Kidney epithelial cell (primary cell): ENCODE results near the genes PFKFB3 and PRKCQ.

GRCh38 chr10:6162932-6163333 is 39.8 kb upstream of the PFKFB3 start:
- RAMPAGE, long total RNA = no peak
- RRBS = no CpG with 5 or more reads among the region's 7 CpGs

DNA sequence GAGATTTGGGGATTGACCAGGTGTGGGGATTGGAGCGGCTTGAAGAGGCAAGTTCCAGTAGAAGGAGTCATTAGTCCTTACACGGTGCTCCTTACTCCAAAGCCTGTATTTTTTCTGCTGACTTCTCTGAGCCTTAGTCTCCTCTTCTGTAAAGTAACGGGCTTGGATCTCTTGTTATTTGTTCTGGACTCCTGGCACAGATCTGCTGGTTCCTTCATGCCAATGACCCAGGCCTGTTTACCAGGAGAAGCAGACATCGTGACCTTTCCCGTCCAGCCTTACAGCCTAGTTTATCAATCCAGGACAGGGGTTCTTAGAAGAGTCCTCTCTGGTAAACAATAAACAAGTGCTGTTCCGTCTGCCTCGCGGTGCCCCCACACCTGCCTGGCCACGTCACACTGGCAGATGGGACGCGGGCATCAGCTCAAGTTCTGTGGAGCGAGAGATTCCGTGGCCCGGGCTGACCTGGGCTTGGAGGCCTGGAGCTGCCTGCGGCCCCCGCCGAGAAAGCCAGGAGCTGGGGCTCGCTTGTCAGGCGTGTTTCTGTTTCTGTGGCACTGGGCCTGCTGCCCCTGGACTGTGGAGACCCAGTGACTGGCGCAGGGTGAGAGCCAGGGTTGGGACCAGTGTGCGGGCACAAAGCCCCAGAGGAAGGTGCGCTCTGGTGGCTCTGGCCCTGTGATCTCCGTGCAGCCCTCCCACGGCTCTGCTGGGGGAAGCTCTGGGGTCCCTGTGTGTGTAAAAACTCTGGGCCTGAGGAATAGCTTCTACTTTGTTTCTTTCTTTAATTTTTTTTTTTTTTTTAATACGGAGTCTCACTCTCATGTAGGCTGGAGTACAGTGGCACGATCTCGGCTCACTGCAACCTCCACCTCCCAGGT is 28.5 kb upstream of the PFKFB3 start:
- RAMPAGE, long total RNA = no peak
- RRBS = no CpG with 5 or more reads among the region's 27 CpGs

GRCh38 chr10:6202559-6203465 is at the start of gene PFKFB3:
TSS of gene PFKFB3 (plus strand) at chr10:6202932.
- RAMPAGE, long total RNA = start-site peak on the plus strand at chr10:6202930-6202936, 147 and 198 reads in 2 replicates
- RRBS = 1% methylated on average over 58 of the region's 104 CpGs

- RAMPAGE, long total RNA = no peak
- RRBS = no CpG with 5 or more reads among the region's 15 CpGs
These were observed 44.1 kb downstream of the PFKFB3 start for GRCh38 chr10:6246736-6247308.

DNA sequence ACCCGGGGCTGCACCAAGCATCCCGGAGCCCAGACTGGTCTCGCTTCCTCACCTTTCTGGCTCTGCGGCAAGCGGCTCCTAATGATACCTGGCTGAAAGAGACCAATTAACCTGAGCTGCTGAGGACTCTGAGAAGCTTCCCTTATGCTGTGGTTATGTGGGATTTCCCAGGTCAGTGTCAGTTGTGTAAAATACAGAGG is 51.5 kb downstream of the PFKFB3 start:
- RAMPAGE, long total RNA = no peak
- RRBS = no CpG with 5 or more reads among the region's 5 CpGs

DNA sequence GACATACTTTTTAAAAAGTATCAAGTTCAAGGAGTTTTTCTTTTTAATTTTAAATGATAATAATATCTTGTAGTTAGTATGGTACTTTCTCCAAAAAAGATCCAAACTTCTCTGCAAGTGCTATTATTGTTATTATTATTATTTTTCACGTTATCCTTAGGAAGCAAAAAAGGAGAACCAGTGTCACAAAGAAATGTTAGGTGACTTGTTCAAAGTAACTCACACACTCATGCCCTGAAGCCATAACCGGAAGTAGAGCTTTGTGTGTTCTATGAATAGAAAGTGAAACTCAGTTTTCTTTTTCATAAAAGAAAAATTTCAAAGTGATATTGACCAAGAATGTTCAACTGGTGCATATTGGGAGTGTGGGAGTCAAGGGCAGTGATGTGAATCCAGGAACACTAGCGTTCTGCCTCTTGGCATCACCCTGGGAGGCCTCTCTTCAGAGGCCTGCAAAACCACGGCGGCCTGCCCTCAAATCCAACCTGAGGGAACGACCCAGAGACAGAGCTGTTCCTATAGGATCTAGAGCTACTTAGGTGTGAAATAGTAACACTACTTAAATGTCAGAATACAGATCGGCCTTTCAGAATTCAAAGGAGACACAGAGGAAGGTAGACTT is 106.1 kb downstream of the PRKCQ start:
- RAMPAGE, long total RNA = no peak
- RRBS = no CpG with 5 or more reads among the region's 7 CpGs

- RAMPAGE, long total RNA = start-site peak on the minus strand at chr10:6580248-6580278, 61 and 40 reads in 2 replicates
- RRBS = under 1% methylated on average over 67 of the region's 98 CpGs
These were observed at the start of gene PRKCQ for GRCh38 chr10:6579934-6581214. TSS of gene PRKCQ (minus strand) at chr10:6580276.

DNA sequence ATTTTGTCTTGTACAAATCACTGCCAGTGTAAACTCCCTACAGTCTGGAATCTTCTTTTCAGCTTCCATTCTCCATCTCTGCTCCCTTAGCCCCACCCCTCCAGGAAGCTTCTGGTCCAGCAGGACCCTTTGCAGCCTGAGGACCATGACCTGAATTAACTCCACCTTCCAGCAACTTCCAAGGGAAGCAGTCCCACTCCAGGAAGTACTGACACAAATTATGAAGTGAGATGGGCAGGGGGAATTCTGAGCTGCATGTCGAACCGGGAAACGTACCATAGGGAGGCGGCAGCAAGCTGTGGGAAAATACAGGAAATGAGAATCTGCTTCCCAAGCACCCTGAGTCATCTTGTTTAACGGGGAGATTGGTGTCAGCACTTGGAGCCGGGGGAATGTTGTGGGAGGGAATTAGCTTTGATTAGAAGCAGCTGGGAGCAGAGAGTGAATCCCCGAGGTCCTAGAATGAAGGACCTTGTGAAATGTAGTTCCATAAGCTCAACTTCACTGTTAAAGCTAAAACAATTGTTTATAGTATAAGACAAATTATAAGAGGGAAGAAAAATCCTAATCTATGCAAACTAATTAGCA is 141.3 kb upstream of the PRKCQ start:
- RAMPAGE, long total RNA = no peak
- RRBS = no CpG with 5 or more reads among the region's 7 CpGs

DNA sequence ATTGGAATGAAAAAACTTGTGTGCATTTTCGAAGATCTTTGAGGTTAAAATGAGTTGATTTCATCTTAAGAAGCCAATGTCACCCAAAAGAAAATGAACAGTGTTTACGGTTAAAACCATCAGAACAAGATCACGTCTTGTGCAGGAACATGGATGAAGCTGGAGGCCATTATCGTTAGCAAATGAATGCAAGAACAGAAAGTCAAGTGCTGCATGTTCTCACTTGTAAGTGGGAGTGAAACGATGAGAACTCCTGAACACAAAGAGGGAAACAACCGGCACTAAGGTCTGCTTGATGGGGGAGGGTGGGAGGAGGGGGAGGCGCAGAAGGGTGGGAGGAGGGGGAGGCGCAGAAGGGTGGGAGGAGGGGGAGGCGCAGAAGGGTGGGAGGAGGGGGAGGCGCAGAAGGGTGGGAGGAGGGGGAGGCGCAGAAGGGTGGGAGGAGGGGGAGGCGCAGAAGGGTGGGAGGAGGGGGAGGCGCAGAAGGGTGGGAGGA is 214.8 kb upstream of the PRKCQ start:
- RAMPAGE, long total RNA = no peak
- RRBS = no CpG with 5 or more reads among the region's 13 CpGs

GRCh38 chr10:7171928-7172339 is 238.9 kb downstream of the SFMBT2 start:
- RAMPAGE, long total RNA = no peak
- RRBS = 94% methylated on average over 24 of the region's 32 CpGs

GRCh38 chr10:7401671-7402095 is 9.2 kb downstream of the SFMBT2 start:
- RAMPAGE, long total RNA = no peak
- RRBS = no CpG with 5 or more reads among the region's 8 CpGs

DNA sequence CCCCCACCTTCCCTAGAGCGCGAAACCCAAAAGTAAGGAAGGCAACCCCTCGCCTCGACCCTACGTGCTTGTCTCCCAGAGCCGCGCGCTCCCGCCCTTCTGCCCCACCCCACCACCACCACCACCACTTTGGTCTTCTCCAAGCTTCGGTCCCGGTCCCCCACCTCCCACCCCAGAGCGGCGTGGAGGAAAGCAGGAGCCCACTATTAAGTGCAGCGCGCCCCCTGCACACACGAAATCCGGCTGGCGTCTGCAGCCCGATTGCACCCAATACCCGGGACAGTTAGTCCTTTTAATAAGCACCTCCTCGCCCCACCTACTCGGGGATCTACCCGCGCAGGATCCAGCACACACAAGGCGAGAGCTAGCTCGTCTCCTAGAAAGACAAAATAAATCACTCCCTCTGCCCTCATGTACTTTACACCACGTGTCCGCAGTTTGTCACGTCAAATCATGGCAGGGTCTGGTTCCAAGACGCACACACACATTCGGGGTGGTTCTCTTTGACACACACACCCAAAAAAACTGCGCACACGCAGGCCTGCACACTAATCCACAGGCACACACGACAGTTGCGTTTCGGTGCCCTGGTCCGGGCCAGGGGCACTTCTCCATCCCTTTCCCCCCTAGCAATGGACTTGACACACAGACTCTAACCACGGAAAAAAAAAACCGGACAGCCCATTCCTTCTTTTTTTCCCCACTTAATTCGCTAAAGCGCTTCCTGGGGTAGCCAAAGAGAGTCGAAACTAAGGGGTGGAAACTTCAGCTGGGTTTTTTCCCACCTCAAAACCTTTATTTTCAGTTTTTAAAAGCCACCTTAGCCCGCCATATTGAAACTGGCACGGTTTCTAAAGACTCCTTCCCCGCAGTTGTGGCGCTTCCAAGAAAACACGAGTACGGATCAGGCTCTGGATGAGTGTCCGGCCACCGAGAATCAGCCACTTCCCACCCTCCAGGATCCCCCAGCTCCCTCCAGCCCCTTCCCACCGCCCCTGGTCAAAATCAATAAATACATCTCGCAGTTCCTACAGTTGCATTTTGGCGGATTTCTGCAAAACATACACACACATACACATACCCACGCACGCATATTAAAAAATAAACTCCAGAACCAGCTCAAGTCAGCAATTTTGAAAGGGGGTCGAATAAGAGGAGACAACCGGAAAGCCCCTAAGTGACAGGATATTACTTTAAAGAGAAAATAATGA is 1.4 kb downstream of the SFMBT2 start:
- RAMPAGE, long total RNA = no peak
- RRBS = 2% methylated on average over 13 of the region's 57 CpGs

- RAMPAGE, long total RNA = no peak
- RRBS = 98% methylated on average over 4 of the region's 17 CpGs
These were observed 89.5 kb upstream of the GATA3 start for GRCh38 chr10:7964653-7965798.

DNA sequence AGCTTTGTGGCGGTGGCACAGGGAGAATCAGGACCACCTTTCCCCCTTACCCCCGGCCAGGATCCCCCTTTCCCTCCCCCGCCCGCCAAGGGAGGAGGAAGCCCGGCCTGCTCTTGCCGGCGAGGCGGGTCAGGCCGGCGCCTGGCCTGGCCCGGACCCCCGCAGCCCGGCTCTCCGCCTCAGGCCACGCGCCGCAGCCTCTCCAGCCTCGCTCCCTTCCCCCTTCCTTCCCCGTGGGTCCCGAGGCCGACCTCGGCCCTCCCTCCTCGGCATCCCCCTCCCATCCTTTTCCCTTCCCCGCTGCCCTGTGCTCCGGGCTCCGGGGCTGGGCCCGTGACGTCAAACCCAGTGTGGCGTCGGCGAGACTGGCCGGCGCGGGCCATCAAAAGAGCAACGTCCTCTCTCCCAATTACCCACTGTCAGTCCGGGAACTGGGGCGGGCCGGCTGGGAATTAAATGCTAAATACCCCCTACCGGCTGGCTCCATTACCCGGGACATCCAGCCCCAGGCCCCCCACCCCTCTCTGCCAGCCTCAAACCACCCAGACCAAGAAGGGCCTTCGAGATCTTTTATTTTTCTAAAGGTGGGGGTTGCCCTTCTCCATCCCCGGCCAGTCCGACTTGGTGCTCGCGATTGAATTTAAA is 2.7 kb upstream of the GATA3 start:
- RAMPAGE, long total RNA = no peak
- RRBS = 4% methylated on average over 18 of the region's 45 CpGs

DNA sequence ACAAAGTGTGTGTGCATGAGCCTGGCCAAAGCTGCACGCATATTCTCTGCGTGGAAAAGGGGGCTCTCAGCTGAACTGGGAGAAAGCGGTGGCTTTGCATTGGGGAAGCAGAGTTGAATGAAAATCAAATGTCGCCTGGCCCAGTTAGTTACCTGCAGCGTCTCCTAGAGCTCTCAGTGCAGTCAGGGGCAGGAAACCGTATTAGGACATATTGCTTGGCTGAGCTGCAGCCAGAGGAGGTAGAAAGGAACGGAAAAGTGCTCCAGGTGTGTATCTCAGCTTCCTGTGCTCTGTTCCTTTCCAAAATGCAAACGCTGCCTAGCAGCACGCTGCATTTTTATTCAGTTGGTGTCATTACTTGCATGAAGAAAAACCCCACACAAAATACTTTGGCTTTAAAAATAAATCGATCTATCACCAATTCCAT is 4.9 kb downstream of the GATA3 start:
- RAMPAGE, long total RNA = no peak
- RRBS = no CpG with 5 or more reads among the region's 10 CpGs

GRCh38 chr10:8331034-8331935 is 276.8 kb downstream of the GATA3 start:
- RAMPAGE, long total RNA = no peak
- RRBS = no CpG with 5 or more reads among the region's 24 CpGs

- RAMPAGE, long total RNA = no peak
- RRBS = no CpG with 5 or more reads among the region's 38 CpGs
These were observed 277.7 kb downstream of the GATA3 start for GRCh38 chr10:8331936-8332904.

GRCh38 chr10:8407162-8407619 is 352.7 kb downstream of the GATA3 start:
- RAMPAGE, long total RNA = no peak
- RRBS = no CpG with 5 or more reads among the region's 2 CpGs

DNA sequence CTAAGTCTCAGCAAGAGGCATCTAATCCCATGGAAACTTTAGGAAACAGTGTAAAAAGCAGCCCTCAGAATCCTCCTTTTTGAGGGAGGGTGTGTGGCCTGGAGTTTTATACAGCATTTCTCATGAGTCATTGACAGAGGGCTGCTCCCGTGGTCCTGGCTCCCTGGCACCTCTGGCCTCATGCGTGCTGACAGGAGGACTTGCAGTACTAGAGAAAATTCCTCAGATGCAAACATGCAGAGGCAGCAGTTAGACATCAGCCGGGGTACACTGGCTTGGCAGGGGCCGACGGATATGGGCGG is 925.1 kb upstream of the CELF2 start:
- RAMPAGE, long total RNA = no peak
- RRBS = no CpG with 5 or more reads among the region's 6 CpGs

DNA sequence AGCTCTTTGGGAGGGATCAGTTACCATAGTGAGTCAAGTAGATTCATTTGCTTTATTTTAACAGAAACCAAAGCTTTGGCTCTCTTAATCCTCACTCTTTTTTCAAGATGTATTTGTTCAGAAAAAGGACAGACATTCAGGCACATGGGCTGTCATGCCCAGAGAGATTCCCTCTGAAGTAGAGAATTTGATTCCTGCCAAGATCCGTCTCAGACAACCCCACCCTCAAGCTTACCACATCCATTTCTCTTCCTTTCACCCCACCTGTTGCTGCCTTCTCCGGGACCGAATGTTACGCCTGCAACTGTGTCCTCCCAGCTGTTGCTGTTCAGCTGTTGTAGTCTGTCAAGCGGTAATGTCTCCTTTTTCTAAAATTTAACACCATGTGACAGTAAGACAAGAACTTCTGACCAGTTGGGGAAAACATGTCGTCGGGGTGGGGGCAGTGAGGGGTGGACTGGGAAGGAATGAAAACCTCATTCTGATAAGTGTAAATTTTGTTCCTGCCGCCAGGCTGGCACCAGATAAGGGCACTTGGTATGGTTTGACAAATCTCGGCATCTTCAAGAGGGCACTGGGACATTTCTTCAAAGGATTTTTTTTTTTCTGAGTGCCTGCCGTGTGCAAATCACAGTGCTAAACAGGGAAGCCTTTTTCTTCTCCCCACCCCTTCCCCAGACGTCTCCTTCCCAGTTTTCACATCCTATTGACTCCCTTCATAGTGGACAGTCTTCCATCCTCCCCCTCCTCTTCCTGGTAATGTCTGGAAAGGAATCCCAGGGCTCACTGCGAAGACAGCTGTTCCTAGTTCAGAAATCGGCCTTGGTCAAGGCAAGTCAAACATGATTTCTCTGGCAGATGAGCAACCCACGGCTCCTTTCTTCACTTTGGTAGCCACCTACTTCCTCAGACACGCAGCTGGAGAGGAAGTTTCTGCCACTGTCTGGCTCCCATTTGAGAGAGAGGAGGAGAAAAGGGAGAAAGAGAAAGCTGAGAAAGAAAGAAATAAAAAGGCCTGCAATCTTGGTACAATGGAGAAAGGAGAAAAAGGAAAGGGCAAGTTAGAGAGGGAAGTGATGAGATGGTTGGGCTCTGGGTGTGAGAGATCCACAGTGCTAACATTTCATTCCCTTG is 5.0 kb upstream of the CELF2 start:
- RAMPAGE, long total RNA = no peak
- RRBS = no CpG with 5 or more reads among the region's 15 CpGs